Vermiform appendix (tissue), 1 donor: ENCODE data around the genes ZNF70, DERL3 and CABIN1.

DNA sequence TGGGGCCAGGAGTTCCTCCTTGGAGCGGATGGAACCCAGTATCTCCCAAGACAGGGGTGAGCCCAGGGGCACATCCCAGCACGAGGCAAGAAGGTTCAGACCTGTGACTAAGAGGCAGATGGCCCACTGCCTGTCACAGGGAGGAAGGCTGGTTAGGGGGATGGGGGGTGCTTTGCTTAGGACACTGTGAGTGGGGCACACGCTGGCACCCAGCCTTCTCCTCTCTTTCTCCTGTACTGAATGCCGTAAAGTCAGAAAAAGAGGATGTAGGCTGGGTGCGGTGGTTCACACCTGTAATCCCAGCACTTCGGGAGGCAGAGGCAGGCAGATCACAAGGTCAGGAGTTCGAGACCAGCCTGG lies 24.5 kb downstream of the RGL4 start:
- PRO-cap: no peak

DNA sequence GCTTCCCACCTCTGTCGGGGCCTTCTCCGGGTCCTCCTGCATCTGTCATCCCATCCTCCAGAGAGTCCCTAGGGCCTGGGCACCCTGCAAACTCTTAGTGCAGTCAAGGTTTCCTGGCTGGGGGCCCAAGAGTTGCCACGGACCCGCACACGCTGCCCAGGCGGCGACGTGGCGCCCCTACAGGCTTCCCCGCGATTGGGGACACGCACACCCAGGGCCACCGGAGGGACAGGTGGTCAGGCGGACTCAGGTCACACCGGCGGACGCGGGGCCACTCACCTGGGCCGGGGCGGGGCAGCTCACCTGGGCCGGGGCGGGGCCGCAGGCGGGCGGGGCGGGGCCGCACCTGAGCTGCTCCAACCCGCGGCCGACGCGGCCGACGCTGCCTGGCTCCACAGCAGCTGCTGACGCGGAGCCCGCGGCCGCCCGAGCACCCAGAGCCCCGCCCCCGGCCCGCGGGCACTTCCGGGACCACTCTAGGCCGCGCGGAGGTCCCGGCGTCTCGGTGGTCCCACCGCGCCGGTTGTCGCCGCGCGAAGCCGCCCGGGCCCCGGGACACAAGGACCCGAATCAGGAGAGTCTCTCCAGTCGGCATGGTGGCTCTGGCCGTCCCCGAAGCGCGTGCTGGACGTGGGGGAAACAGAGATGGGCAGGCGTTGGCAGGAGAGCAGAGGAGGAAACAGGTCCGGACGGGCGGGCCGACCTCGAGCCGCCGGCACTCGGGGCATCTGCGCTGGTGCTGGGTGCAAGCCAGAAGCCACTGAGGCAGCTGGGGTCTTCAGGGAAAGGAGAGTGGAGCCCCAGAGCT lies at the start of gene ZNF70:
ZNF70 (minus strand) TSS at position 411 of the 808 bp plus-strand sequence.
- PRO-cap: bidirectional peak, plus-strand start at position 491 of the sequence, minus-strand start at position 384 of the sequence

DNA sequence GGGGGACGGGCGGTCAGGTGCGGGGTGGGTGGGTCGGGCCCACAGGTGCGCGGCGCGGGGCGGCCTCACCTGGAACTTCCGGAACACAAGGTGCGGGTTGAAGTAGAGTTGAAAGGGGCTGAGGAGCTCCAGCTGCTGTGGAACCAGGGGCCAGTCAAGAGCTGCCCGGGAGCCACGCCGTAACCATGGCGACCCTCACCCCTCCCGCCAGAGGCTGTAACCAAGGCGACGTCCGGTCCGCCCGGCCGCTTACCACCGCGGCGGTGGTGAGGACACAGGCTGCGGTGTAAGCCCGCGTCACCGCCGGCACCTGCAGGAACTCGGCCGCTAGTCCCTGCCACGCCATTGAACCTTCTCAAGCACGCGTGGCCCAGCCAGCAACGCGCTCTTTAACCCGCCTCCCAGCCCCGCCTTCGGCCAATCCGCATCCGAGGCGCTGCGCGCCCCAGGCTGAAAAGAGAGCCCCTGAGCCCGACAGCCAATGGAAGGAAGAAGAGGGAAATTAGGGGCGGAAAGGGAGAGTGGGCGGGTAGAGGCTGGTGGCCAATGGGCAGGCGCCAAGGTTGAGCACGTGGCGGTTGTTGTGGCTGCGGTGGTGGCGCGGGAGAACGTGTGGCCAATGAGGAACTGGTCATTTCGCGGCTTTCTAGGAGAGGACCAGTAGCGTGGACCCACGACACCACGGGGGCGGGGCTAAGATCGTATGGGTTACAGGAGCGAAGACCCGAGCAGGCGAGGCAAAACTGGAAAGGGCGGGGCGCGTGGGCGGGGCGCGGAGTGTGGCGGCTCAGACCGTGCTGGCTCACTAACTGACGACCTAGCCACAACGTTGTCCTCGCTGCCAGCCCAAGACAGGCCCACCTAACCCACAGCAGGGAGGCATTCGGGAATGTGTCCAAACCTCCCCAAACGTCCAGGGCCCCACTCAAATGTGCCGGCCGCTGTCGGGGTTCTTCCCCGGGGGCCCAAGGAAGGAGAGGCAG lies at the start of gene DERL3:
DERL3 (minus strand) TSS at position 365 of the 983 bp plus-strand sequence.
- PRO-cap: unidirectional peak, minus-strand start at position 363 of the sequence; unidirectional peak, plus-strand start at position 755 of the sequence; unidirectional peak, plus-strand start at position 790 of the sequence

GRCh38 chr22:23929122-23929877 lies 31.7 kb downstream of the GSTT2B start:
- PRO-cap: no peak

DNA sequence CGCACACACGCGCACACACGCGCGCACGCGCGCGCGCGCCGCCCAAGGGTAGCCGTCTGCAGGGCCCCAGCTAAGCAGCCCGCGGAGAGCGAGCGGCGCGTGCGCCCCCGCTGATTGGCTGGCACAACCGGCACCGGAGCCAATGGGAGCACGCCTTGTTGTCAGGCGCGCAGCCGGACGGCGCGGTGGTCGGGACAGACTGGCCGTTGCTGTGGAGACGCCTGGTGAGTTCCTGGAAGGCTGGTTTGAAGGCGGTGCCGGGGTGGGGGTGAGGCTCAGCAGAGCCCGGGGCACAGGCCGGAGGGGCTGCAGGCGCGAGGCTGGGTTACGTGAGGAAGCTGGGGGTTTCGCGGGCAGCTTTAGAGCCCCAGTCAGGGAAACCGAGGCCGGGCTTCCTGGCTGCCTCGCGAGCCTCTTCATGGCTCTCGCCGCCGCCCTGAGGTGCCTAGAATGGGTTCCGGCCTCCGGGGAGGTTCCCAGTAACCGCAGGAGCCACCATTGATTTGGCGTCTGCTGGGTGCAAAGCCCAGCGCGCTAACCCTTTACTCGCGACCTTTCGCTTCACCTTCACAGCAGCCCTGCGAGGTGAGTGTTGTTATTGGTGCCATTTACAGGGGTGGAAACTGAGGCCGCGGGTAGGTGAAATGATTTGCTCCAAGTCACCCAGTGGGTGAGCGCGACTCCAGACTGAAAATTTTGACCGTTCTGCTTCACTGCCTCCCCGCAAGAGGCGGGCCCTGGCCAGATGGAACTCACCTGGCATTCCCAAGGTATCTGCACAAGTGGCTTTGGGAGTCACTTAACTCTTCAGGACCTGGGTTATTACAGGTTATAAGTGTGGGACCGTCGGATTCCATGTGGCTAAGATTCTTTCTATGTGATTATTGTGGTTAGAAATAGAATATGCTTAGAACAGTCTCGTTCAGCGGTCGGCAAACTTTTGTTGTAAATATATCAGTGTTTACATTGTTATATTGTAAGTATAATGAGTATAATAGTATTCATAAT lies at the start of gene CABIN1:
CABIN1 (plus strand) TSS at position 161 of the 1,008 bp plus-strand sequence.
- PRO-cap: bidirectional peak, plus-strand start at position 170 of the sequence, minus-strand start outside the sequence

- PRO-cap: no peak
Measured at GRCh38 chr22:24051344-24052067, 40.4 kb downstream of the CABIN1 start.

DNA sequence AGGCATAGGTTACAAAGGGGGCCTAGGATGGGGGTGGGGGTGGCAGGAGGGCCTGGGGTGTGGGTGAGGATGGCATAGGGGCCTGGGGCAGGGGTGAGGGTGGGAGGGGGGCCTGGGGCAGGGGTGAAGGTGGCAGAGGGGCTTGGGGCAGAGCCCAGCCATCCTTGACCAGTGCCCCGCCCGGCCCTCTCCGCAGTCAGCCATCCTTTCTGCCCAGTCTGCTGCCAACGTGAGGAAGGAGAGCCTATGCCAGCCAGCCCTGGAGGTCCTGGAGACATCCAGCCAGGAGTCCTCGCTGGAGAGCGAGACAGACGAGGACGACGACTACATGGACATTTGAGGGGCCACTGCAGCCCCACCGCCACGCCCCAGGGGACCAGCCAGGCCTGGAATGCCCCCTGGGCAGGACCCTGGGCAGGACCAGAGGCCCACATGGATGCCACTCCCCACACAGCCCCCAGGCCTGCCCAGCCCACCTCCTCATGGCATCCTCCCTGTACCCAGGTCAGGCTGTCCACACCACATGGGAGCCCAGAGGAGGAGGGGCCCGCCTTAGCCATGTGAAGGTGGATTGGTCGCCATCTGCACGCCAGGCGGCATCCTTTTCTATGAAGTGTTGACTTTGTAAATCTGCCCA lies 3.3 kb upstream of the SUSD2 start:
- PRO-cap: no peak

DNA sequence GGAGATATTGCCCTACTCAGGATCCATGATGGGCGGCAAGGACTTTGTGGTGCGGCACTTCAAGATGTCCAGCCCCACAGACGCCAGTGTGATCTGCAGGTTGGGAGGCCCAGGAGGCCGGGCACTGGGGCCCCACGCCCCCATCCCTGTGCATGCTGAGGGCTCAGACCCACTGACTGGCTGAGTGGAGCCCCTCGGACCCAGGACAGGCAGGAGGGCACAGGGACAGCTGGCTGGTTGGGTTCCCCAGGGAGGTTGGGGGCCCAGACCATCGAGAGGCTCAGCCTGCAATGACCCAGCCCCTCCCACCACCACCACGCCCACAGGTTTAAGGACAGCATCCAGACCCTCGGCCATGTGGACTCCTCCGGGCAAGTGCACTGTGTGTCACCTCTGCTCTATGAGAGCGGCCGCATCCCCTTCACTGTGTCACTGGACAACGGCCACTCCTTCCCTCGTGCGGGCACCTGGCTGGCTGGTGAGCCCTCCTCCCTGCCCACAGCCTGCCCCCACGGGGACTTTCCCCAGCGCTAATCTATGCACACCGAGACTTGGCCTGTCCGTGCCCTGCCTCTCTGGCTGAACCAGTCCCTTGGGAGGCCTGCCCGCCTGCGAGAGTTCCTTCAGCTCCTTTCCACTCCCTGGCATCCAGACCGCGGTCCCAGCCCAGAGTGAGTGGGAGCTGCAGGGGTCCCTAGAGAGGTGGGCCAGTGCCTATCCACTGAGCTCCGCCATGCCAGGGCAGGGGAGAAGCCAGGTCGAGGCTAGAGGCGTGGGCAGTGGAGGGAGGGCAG lies 2.1 kb downstream of the SUSD2 start:
- PRO-cap: no peak

DNA sequence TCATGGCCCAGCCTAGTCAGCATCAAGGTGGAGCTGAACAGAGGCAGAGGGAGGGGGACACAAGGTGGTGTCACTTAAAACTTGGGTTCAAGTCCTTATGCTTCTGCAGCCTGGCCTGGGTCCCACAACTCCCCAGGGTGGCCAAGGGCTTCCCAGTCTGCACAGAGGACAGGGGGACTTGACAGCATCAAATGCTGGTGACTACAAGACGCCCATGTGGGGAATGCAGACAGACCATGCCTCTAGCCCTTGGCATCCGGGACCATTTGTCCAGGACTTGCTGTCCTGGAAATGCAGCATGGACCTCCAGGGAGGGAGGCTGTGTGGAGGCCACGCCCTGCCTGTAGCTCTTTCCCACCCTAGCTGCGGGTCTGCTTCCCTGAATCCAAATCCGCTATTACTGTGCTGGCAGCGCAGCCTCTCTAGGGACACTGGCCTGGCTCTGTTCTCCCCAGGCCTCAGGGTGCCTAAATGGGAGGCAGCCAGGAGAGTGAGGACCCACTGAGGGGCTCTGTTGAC lies 654 bp upstream of the GGT5 start:
- PRO-cap: no peak

GRCh38 chr22:24259541-24259848 lies 11.1 kb upstream of the SPECC1L start:
- PRO-cap: no peak

DNA sequence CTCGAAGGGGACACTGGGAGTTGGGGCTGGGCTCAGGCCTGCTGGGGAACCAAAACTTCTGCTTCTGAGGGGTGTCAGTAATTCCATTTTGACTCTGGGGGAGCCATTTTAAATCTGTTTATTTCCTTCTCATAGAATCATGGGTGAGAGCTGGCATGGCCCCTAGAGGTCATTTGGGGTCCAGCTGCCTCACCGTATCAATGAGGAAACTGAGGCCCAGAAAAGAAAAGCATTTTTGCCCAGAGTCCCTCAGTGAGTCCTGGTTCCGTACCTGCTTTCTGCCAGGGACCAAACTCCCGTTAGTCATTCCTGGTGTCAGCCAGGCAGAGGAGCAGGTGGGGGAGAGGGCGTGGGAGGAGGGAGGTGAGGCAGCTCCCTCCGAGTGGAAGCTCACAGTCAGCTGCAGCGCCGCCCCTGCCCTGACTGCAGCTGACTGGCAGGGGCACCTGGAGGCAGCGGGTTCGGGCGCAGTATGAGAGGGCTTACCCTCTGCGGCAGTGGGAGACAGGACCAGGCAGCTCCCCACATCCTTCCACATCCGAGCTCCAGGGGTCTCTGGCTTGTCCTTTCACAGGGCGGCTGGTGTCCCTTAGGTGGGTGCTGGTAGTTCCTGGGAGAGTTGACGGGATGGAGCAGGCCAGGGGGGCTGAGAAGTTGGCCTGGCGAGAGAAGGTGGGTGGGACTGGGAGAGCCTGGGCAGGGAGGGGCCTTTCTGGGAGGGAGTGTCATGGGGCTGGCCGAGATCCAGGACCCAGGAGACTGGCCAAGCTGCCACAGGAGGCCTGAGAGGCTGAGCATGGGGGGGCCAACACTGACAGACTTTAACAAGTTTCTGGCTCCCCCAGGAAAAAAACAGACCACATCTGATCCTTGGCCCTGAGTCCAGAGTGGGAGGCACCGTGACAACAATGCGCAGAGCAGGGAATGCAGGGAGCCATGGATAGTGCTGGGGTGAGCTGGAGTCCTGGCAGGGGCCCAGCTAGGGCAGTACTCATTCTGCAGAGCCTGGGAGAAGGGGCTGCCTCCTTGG lies 4.7 kb downstream of the ADORA2A start:
- PRO-cap: no peak

DNA sequence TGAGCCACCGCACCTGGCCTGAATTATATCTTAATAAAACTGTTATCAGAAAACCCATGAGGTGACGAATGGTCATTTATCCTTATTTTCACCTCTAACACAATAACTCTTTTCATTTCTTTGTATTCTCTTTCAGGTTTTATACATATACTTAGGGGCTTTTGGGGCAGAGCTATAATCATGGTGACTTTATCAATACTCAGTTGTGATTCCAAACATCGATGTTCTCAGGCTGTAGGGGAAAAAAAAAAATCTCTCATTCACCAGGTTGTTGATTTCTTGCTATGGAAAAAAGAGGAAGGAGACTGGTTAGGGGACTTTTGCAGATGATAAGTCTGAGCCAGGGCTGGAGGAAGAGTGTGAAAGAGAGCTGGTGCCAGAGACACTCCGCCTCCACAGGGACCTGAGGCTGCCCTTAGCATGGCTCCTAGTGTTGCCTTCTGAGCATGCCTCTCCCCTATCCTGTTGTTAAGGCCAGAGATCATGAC lies 16.8 kb downstream of the UPB1 start:
- PRO-cap: no peak

DNA sequence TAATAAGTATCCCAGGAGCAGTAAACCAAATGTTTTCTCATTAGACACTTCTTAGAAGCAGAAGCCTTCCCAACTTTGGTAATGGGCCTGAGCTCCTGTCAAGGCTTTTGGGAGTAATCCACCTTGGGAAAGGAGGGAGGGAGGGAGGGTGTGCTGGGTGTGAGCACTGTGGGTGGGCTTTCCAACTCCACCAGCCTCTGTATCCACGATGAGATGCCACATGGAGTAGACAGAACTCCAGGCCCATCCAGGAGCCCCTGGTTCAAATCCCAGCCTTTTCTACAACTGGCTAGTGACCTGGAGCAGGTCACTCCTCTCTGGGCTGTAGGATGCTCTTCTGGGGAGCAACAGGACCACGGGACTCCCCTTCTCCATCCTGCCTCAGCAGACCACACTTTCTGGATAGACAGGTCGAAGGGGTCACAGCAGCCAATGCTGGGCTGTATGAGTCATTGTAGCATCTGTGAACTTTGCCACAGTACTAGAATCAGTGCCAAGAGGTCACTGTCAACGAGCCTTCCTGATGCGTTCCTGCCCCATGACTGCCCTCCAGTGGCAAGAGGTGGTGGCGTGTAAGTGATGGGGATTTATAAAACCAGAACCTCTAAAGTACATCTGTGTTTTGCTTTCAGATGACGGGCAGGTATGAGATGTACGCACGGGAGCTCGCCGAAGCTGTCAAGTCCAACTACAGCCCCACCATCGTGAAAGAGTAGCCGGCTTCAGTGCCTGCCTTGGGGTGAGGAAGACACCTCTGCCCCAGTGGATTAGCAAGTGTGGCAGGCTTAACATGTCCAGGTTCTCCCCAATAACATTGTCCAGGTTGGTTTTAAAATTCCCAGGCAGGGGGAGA lies 29.6 kb downstream of the GUCD1 start:
- PRO-cap: no peak

DNA sequence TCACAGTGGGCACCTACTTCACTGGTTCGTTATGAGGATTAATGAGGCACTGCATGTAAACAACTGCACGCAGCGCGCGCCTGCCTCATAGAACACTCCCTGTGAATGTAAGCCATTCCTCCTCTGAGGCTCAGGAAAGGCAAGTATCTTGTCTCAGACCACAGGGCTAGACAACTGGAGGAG lies 964 bp downstream of the GUCD1 start:
- PRO-cap: unidirectional peak, plus-strand start at position 115 of the sequence

- PRO-cap: no peak
Measured at GRCh38 chr22:24608197-24608429, 5.1 kb downstream of the GGT1 start.

DNA sequence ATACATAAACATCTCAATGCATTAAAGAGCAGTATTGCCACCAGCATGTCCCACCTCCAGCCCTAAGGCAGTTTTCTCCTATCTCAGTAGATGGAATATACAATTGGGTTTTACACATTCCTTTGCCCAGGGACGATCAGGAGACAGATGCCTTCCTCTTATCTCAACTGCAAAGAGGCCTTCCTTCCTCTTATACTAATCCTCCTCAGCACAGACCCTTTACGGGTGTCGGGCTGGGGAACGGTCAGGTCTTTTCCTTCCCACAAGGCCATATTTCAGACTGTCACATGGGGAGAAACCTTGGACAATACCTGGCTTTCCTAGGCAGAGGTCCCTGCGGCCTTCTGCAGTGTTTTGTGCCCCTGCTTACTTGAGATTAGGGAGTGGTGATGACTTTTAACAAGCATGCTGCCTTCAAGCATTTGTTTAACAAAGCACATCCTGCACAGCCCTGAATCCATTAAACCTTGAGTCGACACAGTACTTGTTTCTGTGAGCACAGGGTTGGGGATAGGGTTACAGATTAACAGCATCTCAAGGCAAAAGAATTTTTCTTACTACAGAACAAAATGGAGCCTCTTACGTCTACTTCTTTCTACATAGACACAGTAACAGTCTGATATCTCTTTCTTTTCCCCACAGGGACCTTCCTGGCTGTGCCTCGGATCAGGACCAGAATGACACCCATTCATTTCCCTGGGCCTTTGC lies 27.9 kb downstream of the GGT1 start:
- PRO-cap: no peak

DNA sequence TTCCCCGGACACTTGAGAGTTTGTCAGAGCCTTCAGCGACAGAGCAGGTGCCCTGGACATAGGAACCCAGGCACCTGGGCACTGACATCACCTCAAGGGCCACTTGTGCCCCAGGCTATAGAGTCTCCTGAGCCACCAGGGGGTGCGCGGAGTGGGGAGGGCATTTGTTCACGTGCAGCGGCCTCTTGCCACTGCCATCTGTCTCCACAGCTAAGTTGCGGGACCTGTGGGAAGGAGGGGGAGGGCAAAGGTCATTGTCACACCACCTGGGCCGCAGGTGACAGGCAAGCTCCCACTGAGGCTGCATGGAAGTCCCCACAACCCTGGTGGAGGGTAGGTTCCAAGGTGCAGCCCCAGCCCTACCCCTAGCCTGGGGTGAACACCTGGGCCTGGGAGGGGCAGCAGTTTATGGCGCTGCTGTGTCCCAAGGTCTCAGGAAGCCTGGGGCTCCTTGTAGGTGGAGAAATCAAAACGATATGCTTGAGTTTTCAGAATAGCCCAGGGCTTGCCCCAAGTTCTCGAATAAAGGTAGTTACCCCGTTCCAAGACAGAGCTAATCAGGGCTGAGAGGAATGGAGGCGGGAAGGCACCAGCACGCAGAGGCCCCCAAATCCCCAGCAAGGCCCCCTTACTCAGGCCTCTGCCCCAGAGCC lies 79.4 kb downstream of the PIWIL3 start:
- PRO-cap: no peak

DNA sequence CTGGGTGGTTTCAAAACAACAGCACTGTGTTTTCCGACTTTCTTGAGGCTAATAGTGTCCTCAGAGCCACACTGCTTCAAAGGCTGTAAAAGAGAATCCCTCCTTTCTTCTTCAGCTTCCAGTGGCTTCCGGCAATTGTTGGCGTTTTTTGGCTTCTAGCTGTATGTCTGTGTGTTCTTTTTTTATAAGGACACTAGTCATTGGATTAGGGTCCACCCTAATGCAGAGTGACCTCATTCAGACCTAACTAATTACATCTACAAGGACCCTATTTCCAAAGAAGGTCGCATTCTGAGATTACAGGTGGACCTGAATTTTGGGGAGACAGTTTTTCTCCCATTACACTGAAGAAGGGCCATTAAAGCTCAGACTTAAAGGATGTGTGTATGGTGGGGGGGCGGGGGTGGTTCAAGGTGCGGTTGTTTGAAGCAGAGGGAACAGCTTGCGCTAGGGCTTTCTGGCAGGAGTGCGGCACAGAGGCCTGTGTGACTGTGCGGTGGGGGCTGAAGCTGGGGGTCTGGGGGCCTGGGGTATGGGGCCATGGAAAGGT lies 30.8 kb downstream of the KIAA1671 start:
- PRO-cap: no peak

- PRO-cap: no peak
Measured at GRCh38 chr22:25007698-25007951, 55.1 kb downstream of the KIAA1671 start.

DNA sequence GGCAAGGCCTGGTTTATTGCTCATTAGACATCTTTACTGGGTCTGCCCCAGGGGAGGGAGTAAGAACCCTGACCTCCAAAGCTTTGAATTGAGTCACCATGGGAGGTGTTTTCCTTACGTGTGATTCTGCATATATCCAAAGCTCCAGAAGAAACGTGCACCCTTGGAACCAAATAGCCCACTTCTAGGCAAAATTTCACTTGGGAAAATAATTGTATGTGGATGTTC lies 61.3 kb downstream of the KIAA1671 start:
- PRO-cap: bidirectional peak, plus-strand start at position 139 of the sequence, minus-strand start outside the sequence